ENCODE measurements around the gene PCBP3.

DNA sequence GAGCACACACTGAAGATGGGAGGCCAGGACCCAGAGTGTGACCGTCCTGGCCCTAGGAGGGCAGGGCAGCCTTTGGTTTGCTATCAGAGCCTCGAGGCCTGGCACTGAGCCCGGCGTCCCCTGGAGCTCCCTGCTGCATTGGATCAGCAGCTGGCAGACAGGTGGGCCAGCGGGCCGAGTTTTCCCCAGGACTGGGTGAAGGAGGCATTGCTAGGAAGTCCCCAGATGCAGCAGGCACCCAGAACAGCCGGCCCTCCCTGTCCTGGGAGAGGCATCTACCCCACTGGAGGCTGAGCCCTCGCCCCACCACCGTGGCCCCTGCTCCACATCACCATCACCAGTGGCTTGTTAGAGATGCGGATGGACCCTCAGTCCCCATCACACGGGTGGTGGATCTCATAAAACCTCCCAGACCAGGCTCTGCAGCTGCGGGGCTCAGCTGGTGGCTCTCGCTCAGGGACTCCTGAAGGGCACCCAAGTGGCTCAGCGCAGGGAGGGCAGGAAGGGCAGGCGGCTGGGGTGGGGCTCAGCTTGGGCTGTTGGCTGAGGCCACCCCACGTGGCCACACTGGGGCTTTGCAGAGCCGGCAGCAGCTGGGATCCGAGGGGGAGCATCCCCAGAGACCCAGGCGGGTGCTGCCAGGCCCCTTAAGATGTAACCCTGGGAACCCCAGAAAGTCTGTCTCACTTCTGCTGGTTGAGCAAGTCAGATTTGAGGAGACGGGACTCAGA is 32.8 kb upstream of the POFUT2 start:
- RRBS = no CpG with 5 or more reads among the region's 20 CpGs

DNA sequence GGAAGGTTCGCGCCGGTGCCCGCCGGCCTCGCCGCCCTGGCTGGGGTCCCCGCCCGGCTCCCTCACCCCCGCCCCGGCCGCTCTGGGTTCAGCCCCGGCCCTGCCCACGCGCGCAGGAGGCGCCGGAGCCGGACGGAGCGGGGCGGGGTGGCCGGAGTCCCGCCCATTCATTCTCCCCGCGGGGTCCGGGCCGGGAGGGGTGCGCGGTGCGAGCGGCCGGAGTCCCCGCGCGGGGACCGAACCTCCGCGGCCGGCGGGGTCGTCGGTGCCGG is 464 bp downstream of the COL18A1 start:
- RRBS = 11% methylated on average over 1 of the region's 44 CpGs

DNA sequence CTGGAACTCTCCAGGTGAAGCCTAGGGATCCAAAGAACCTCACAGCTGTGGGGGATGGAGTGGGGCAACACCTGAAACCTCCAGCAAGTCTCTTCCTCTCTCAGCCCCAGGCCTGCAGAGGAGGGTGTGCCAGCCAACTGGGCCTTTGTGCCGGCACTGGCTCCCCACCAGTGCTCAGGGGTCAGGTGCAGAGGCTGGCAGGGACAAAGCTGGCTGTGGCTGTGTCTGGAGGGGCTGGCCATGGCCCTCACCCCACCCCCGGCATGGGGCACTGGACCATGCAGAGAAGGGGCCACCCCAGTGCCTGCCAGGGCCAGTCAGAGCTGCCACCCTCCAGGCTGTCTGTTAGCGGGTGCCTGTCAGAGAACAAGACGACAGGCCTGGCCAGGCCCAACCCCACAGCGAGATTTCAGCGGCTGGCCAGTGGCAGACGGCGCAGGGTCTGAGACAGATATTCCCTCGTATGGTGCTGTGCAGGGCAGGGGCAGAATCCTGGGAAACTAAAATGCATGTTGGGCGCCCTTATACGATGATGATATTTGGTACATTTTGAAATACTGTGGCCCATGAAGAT is 3.9 kb downstream of the COL18A1 start:
- RRBS = no CpG with 5 or more reads among the region's 11 CpGs

DNA sequence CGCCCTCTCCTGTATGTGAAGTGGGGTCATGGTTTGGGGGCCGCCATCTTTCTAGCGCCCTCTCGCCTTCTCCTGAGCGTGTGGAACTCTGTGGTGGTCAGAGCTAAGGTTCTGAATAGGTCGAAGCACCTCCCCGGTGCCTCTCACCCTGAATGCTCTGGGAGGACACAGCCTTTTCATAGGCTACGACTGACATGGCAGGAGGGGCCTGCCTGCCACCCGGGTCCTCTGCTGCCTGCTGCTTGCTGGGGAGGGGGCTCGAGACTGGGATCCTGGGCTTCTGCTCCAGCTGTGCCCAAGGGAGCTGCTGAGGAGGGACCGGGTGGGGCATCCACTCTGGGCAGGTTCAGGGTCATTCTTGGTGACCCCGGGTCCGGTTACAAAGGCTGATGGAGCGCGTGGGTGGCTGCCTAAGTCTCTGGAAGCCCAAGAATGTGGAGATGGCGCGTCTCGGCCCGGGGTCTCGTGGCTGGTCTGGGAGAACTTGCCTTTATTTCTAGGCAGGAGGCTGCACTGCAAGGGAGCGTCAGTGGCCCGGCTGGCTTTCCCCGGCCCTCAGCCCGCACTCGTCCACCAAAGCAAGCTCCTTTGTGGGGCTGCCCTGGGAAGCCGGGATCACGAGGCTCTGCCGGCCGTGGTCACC is 25.4 kb downstream of the COL18A1 start:
- RRBS = 46% methylated on average over 19 of the region's 29 CpGs

GRCh38 chr21:45430859-45431462 is 26.0 kb downstream of the COL18A1 start:
- RRBS = no CpG with 5 or more reads among the region's 27 CpGs

DNA sequence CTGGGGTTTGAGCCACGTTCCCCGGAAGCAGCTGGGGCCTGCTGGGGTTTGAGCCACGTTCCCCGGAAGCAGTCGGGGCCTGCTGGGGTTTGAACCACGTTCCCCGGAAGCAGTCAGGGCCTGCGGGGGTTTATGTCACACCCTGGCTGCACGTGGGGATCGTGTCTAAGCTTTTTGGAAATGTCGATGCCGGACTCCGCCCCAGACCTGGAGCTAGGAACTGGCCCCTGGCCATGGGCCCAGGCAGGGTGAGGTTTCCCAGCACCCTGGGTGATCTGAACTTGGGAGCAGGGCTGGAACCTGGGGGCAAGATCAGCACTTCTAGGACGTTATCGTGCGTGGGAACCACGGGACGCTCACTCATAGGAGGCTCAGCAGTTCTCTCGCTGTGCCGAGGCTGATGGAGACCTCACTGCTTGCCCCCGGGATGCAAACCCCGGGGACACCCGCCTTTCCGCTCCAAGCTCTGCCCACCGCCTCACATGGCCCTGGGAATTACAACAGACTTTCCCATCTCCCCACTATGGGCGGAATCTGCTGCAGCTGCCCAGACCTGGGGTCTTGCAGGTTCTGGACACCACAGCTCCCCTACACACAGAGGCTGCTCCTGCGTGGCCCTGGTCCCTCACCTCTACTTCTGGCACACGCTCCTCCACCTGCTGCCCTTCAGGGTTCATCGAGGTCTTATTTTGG is 35.8 kb downstream of the COL18A1 start:
- RRBS = 86% methylated on average over 5 of the region's 29 CpGs

DNA sequence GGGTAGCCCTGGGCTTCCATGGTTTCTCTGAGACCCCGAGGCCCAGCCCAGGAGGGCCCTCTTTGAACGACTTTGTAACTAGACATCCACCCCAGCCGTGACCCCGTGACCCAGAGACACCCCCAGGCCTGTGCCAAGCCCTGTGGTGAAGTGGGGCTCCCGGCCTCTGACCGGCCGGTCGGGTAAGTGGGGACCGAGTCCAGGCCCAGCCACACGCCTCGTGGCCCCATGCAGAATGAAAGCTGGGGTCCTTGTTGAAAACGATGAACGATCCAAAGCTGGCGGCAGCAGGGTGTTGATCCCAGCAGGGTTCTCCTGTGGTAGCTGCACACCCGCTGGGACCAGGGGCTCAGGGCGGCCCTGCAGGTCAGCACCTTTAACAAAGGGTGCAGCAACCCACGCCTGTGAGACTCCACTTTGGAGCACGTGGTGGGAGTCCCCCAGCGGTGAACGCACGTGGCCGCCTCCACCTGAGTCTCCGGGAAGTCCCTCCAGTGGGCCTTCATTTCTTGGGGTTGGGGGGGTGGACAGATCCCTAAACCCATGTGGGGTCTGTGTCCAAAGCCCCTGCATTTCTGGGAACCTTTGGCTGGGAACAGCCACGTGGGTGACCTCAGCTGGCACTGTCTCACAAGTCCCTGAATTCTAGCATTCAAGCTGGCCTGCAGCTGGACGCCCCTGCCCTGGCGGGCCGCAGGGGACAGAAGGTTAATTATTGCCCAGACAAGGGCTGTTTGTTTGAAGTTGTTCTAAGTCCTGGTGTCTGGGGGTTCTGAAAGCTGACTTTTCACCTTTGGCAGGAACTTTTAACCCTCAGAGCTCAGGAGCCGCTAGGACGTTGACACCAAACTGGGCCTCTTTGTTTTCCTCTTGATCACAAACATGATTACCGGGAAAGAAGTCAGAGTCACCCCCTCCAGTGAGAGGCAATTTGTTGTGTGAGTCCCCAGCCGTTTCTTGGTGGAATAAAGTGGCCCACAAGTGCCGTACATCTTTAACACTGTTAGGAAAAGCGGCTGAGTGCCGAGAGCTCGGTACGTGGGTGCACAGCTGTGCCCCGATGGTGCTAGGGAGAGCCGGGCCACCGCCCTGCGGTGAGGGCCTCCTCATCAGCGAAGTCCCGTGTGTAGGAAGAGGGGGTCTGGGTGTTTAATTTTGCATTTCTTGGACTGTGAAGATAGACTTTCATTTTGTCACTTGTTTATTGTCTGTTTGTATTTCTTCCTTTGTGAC is 64.5 kb downstream of the COL18A1 start:
- RRBS = no CpG with 5 or more reads among the region's 42 CpGs

- RRBS = 81% methylated on average over 6 of the region's 35 CpGs
These were observed 67.7 kb downstream of the SLC19A1 start for GRCh38 chr21:45474247-45475172.

GRCh38 chr21:45494514-45495216 is 47.6 kb downstream of the SLC19A1 start:
- RRBS = 94% methylated on average over 1 of the region's 30 CpGs

- RRBS = no CpG with 5 or more reads among the region's 10 CpGs
These were observed 9.1 kb upstream of the SLC19A1 start for GRCh38 chr21:45551341-45551783.

DNA sequence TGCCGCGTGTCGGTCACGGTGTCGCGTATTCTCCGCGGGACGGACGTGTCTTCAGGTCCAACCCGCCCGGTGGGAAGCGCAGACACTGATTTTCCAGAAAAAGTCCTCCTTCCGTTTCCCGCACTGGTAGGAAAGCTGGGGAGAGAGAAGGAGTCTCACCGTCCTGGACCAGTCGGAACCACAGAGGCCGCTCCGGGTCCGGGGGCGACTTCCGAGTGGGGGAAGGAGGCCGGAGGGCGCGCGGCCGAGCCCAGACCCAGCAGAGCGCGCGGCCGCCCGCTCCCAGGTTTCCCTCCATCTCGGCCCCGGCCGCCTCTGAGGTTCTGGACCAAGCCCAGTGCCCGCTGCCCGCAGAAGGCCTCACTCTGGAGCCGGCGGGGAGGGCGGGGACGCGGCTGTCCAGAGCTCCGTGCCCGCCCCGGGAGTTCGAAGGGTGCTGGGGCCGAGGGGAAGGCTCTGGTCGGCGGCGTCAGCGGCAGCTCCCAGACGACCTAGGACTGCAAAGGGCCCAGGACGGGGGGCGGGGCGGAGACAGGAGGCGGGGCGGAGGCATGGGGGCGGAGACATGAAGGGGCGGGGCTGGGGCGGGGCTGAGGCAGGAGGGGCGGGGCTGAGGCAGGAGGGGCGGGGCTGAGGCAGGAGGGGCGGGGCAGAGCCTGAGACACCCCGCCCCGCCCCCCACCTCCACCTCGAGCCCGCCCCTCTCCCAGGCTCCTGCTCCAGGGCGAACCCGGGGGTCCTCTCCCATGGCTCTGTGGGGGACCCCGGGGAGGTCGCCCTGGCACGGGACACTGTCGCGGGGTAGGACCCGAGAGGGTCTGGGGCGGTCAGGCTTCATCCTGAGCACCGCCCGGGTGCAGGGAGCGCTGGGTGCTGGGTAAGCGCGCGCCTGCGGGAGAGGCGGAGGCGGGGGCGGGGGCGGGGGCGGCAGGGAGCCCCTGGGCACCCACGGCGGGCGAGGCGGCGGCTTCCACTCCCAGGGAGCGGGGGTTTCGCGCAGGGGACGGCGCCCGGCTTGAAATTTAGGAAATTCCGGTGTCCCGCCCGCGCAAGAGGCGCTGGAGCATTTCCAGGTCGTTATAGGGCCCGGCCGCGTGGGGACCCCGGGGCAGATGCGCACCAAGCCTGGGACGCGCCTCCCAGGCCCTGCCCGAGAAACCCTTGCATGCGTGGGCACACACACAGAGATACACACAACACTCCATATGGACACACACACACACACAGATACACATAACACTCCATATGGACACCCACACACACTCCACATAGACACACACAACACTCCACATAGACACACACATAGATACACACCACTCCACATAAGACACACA is 48.3 kb upstream of the SLC19A1 start:
- RRBS = 6% methylated on average over 35 of the region's 114 CpGs

GRCh38 chr21:45593324-45593949 is 50.1 kb upstream of the PCBP3 start:
- RRBS = no CpG with 5 or more reads among the region's 14 CpGs

- RRBS = 1% methylated on average over 10 of the region's 106 CpGs
These were observed at the start of gene PCBP3 for GRCh38 chr21:45643327-45644022. TSS of gene PCBP3 (plus strand) at chr21:45643725.

GRCh38 chr21:45892042-45892710 is 89.4 kb upstream of the COL6A1 start:
- RRBS = no CpG with 5 or more reads among the region's 29 CpGs

- RRBS = no CpG with 5 or more reads among the region's 19 CpGs
These were observed 2.5 kb upstream of the COL6A1 start for GRCh38 chr21:45979036-45979471.

- RRBS = 73% methylated on average over 6 of the region's 20 CpGs
These were observed 4.8 kb downstream of the COL6A1 start for GRCh38 chr21:45986348-45986825.

GRCh38 chr21:45988830-45989413 is 7.4 kb downstream of the COL6A1 start:
- RRBS = 76% methylated on average over 5 of the region's 20 CpGs

- RRBS = 65% methylated on average over 10 of the region's 80 CpGs
These were observed 22.0 kb downstream of the COL6A1 start for GRCh38 chr21:46003268-46004366.

GRCh38 chr21:46246203-46247233 is 17.9 kb upstream of the LSS start:
- RRBS = no CpG with 5 or more reads among the region's 12 CpGs

GRCh38 chr21:46347719-46348674 is 24.0 kb downstream of the PCNT start:
- RRBS = no CpG with 5 or more reads among the region's 14 CpGs

Data from skeletal muscle cell (primary cell).